Choroid plexus epithelial cell (primary cell): ENCODE measurements around the genes EPHA6, ST3GAL6 and NIT2.

DNA sequence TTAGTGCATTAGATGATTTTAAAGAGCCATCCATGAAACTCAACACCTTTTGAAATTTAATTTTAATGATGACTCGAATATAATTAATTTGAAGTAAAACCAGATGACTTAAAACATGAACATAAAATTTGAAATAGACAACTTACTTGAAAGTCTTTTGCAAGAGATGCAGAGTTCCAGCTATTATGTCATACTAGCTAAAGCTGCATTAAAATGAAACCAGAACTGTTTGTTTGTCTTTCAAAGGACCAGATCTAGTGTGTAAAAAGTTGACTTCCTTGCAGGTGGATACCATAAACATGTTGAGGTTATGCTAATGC is 586.2 kb downstream of the EPHA3 start:
- RRBS = no CpG with 5 or more reads among the region's 1 CpG

DNA sequence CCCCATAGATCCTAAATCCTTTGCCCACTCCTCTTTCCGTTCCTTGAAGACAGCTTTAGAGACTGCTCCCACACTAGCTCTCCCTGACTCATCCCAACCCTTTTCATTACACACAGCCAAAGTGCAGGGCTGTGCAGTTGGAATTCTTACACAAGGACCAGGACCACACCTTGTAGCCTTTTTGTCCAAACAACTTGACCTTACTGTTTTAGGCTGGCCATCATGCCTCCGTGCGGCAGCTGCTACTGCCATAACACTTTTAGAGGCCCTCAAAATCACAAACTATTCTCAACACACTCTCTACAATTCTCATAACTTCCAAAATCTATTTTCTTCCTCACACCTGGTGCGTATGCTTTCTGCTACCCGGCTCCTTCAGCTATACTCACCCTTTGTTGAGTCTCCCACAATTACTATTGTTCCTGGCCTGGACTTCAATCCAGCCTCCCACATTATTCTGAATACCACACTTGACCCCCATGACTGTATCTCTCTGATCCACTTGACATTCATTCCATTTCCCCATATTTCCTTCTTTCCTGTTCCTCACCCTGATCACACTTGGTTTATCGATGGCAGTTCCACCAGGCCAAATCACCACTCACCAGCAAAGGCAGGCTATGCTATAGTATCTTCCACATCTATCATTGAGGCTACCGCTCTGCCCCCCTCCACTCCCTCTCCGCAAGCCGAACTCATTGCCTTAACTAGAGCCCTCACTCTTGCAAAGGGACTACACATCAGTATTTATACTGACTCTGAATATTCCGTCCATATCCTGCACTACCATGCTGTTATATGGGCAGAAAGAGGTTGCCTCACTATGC is 31.9 kb downstream of the PROS1 start:
- RRBS = no CpG with 5 or more reads among the region's 10 CpGs

- RRBS = 2% methylated on average over 14 of the region's 79 CpGs
Measured at GRCh38 chr3:96814347-96815496, at the start of gene EPHA6. Gene EPHA6 (plus strand): TSS chr3:96814594.

GRCh38 chr3:97991242-97991688 is 19.0 kb upstream of the RIOX2 start:
- RRBS = no CpG with 5 or more reads among the region's 6 CpGs

- RRBS = no CpG with 5 or more reads among the region's 5 CpGs
Measured at GRCh38 chr3:98329476-98329881, 24.2 kb upstream of the OR5K4 start.

GRCh38 chr3:98521274-98521847 is 1.3 kb downstream of the CLDND1 start:
- RRBS = no CpG with 5 or more reads among the region's 7 CpGs

DNA sequence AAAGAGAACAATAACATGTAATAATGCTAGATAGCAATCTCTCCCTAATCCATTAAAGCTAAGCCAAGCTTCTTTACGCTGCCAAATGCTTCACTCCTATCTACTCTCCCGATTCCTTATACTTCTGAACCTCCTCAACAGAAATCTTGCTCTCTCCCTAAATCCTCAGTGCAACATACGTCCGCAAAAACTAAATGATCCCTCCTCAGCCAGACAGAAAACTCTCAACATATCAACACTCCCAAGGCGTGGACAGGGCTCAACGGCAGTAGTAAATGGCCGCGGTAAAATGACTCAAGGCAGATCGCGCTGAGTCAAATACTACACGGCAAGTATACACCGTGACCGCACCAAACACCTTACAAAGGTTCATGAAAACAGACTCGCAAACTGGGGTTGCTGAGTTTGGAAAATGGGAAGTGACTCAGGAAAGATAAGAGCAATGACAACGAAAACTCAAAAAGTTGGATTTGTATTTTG is 643 bp downstream of the CLDND1 start:
- RRBS = no CpG with 5 or more reads among the region's 15 CpGs

DNA sequence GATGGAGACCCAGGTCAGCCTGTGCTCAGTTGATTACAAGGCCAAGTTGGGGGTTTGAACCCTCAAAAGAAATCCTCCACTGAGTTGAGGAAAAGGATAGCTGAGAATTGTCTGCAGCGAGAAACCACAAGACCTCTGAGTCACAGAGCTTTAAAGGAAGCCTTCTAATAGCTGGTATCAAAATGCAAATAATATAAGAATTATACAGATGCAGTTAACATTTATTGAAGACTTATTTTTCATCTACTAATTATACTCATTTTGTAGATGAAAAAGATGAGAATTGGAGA is 30.5 kb downstream of the GPR15 start:
- RRBS = no CpG with 5 or more reads among the region's 1 CpG

- RRBS = no CpG with 5 or more reads among the region's 2 CpGs
Measured at GRCh38 chr3:98734334-98734636, 28.9 kb upstream of the ST3GAL6 start.

GRCh38 chr3:98762898-98764148 is at the start of gene ST3GAL6:
Gene ST3GAL6 (plus strand): TSS chr3:98763340.
- RRBS = 60% methylated on average over 1 of the region's 8 CpGs

DNA sequence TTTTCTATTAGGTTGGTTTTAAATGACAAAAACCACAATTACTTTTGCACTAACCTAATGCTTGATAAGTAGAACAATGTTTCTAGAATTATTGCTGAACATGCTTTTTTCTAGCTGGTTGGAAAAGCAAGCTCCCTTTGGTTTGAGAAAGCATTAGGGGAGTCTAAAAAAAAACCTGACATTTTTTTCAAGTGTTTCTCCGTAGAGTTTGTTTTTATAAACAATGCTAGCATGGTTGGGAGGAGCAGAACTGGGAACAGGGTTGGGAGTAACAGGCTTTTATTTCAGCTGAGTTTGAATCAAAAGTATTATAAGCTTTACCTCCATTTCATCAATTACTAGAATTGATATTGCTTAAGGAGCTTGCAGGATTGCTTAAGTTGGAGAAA is 1.0 kb downstream of the ST3GAL6 start:
- RRBS = no CpG with 5 or more reads among the region's 1 CpG

- RRBS = no CpG with 5 or more reads among the region's 7 CpGs
Measured at GRCh38 chr3:99505898-99506510, 132.4 kb upstream of the COL8A1 start.

DNA sequence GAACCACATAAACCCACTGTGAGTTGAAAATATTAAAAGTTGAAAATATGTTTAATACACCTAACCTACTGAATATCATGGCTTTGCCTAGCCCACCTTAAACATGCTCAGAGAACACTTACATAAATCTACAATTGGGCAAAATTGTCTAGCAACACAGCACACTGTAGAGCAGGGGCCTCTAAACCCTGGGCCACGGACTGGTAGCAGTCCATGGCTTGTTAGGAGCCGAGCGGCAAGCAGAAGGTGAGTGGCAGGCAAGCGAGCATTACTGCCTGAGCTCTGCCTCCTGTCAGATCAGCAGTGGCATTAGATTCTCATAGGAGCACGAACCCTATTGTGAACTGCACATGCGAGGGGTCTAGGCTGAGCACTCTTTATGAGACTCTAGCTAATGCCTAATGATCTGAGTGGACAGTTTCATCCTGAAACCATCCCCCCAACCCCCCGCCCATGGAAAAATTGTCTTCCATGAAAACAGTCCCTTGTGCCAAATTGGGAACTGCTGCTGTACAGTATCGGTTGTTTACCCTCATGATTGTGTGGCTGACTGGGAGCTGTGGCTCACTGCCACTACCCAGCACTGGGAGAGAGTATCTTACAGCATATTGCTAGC is 26.0 kb downstream of the CMSS1 start:
- RRBS = no CpG with 5 or more reads among the region's 8 CpGs

- RRBS = no CpG with 5 or more reads among the region's 6 CpGs
Measured at GRCh38 chr3:99846293-99846981, 28.8 kb downstream of the CMSS1 start.

DNA sequence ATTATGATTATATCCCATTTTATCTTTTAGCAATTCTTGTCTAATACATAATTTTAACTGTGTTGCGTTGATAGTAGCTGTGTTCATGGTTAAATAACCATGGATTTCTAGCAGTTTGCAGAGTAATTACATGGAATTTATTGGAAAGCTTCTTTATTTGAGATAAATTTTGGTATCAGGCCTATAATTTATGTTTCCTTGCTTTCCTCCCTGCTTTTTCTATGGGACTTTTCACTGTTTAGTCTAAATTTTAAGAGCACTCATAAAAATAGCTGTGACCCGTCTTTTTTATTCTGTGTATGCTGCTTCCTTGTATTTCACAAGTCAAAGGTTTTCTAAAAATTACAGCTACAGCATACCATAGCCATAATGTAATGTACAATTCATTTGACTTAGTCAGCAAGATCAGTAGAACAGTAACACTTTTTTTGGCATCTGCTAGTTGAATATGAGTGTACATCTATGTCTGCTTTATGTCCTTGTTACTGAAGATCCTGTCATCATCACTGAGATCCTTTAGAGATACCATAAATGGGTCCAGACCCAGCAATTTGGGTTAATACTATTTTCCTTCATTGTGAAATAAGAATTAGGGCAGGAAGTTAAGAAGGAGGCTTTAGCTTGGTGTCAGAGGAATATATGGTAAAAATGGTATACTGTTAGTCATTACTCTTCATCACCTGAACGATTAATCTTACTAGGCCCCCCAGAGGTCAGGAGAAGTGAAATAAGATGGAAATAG is 42.1 kb downstream of the CMSS1 start:
- RRBS = no CpG with 5 or more reads among the region's 3 CpGs

GRCh38 chr3:99871347-99871935 is 53.8 kb downstream of the CMSS1 start:
- RRBS = no CpG with 5 or more reads among the region's 4 CpGs

- RRBS = no CpG with 5 or more reads among the region's 3 CpGs
Measured at GRCh38 chr3:100103916-100104098, 10.5 kb downstream of the FILIP1L start.

- RRBS = no CpG with 5 or more reads among the region's 1 CpG
Measured at GRCh38 chr3:100104099-100104506, 10.2 kb downstream of the FILIP1L start.

DNA sequence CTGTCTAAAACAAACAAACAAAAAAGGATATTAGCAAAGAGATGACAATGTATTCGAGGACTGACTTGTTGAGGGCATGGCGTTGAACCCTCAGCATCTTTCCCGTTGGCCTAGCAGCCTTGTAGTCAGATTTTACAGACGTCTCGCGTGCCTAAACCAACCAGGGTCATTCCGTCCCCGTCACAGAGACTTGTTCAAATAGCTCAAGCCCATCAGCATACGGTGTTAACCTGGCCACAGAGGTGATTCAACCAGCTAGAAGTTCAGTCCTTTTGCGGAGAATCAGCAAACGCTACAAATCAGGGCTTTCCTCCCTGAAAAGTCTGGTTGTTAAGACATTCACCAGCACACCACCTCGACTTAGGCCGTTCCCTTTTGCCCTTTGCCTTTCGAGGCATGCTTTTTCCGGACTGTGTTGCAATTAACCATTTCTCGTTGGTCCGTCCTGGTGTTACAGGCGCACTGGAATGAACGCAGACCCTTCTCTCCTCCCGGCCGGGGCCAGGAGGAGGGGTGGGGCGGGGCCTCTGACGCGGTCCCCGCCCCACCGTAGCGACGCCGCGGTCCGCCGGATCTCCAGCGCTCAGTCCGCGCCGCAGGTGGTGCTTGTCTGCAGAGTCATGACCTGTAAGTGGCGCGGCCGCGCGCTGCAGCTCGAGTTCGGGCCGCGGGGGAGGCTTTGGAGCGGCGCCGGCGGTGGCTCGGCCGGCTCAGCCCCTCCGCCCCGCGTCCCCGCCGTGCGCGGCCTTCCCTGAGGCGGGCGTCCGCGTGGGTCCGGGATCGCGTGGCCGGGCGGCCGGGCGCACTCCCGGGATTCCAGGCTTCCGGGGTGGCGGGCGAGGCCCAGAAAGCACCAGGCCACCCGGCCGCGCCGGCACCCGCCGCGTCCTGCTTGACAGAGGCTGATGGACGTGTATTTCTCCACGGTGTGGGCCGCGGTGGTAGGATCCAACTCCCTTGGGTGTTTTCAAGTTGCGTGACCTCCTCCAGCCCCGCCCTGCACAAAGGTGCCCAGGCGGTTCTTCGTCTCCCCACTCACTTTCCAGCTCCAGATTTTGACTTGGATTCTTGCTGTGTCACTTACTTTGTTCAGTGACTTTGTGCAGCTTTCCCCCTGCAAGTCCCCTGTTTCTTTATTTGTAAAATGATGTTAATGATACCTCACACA is at the start of gene NIT2:
Gene NIT2 (plus strand): TSS at position 586 of the 1,168 bp plus-strand sequence.
- RRBS = under 1% methylated on average over 32 of the region's 88 CpGs